Neural crest cell (in vitro differentiated cells): Measurements from ENCODE around the gene CASP3.

DNA sequence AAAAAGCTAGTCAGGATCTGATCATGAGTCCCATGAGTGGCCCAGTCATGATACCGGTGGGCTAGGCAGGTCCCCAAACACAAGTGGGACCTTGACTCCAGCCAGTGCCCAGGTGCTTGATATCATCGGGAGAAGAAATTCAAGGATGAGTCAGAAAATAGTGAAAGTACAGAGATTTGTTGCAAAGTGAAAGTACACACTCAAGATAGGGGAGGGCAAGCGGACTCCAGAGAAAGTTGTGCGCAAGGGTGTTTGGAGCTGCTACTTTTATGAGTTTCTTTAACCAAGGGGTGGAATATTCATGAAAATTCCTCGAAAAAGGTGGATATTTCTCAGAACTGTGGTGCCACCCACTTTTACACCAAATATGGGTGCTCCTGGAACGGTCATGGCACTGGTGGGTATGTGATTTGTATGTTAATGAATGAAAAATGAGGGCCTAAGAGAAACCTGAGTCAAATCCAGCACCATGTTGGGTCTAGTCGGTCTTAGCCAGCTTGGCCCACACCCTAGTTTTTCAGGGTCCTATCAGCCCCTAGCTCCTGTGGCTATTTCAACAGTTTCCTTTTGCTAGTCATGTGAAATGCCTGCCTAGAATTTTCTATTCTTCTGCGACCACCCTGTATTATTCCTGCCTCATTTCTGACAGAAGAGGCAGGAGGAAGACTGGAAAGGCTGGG is 107.5 kb downstream of the IRF2 start:
- PRO-cap = no peak

- PRO-cap = no peak
Measured at GRCh38 chr4:184385582-184386453, 88.5 kb downstream of the IRF2 start.

- PRO-cap = no peak
Measured at GRCh38 chr4:184413237-184413790, 61.0 kb downstream of the IRF2 start.

- PRO-cap = bidirectional peak, plus-strand start at chr4:184538267, minus-strand start at chr4:184538190
Measured at GRCh38 chr4:184537959-184538436, 63.6 kb upstream of the IRF2 start.

- PRO-cap = bidirectional peak, plus-strand start at chr4:184648796, minus-strand start at chr4:184648524
Measured at GRCh38 chr4:184647896-184649066, 966 bp downstream of the CASP3 start.

DNA sequence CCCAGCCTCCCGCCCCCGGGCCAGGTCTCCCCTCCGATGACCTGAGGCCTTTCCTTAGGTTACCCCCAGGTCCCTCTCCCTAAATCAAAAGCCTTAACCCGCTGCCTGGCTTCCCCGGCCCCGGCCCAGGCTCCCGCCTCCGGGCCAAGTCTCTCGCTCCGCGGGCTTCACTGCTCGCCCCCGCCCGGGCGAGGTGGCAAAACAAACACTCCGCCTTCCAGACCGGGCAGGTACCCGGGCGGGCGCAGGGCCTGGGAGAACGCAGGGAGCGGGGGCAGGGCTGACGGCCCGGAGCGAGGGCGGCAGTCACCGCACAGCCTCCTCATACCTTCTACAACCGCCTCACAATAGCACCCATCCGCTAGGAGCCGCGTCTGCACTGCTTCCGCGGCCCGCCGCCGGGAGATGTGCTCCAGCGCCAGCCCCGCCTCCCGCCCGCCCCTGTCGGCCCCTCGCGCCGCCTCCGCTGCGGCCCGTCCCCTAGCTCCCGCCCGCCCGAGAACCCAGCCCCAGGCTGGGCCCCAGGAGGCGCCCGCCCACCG is at the start of gene CASP3:
CASP3 (minus strand) TSS at position 381 of the 542 bp plus-strand sequence.
- PRO-cap = bidirectional peak, plus-strand start outside the sequence, minus-strand start at position 381 of the sequence

- PRO-cap = no peak
Measured at GRCh38 chr4:184756094-184756812, 22.4 kb upstream of the CENPU start.

DNA sequence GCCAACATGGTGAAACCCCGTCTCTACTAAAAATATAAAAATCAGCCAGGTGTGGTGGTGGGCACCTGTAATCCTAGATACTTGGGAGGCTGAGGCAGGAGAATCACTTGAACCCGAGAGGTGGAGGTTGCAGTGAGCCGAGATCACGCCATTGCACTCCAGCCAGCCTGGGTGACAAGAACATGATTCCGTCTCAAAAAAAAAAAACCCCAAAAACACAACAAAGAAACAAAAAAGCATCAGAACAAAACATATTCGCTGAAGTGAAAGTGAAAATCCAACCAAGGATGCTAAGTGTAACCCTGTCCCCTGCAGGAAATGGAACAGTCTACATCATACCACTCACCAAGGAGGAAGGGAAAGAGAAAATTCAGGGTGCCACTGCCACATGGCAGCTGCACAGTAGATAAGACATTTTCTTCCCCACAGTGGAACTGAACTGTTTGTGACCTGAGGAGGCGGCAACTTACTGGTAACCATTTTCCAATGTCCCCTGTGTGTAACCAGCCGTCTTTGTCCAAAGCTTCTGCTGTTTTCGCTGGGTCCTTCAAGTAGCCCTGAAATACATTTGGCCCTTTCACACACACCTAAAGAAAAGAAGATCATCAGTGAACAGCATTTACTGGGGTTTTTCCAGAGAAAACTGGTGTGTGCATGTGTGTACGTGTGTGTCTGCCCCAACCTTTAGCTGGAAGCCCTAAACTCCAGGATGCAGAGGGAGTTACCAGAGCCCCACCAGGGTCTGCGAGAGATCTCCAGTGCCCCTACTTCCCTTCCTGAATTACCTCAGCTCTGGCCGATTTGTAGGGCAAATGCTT is 28.2 kb upstream of the CENPU start:
- PRO-cap = no peak

GRCh38 chr4:184763381-184763659 is 29.4 kb upstream of the CENPU start:
- PRO-cap = no peak

- PRO-cap = bidirectional peak, plus-strand start at chr4:184808603, minus-strand start at chr4:184808561
Measured at GRCh38 chr4:184808173-184809202, 17.3 kb downstream of the ACSL1 start.

GRCh38 chr4:184814596-184815967 is 10.7 kb downstream of the ACSL1 start:
- PRO-cap = no peak

- PRO-cap = no peak
Measured at GRCh38 chr4:184821269-184821693, 4.5 kb downstream of the ACSL1 start.

DNA sequence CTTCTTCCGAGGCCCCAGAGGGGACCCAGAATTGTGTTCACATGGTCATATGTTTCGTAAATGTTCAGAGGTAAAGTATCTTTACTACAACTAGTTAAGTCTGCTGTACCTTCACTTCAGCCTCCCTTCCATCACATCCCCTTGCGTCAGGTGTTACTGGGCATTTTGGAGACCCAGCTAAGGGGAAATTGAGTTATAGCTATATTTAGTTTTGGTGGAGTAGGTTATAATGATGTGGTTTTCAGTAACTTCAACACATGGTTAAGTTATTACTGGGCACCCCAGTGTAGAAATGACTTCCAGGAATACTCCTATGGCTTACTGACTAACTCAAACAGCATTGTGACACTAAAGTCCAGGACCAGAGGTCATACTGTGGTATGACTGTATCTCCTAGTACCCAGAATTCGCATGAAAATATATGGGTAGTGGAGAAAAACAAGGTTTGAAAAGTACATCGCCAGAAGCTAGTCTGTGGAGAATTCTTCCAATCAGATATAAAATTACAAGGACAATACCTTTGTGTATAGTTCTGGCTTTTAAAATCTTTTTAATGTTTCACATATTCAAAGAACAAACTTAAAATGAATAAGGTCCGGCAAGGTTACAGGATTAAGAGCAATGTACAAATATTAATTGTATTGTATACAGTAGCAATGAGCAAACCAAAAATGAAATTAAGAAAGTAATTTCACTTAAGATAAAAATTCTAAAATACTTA is 23.5 kb upstream of the ACSL1 start:
- PRO-cap = no peak

DNA sequence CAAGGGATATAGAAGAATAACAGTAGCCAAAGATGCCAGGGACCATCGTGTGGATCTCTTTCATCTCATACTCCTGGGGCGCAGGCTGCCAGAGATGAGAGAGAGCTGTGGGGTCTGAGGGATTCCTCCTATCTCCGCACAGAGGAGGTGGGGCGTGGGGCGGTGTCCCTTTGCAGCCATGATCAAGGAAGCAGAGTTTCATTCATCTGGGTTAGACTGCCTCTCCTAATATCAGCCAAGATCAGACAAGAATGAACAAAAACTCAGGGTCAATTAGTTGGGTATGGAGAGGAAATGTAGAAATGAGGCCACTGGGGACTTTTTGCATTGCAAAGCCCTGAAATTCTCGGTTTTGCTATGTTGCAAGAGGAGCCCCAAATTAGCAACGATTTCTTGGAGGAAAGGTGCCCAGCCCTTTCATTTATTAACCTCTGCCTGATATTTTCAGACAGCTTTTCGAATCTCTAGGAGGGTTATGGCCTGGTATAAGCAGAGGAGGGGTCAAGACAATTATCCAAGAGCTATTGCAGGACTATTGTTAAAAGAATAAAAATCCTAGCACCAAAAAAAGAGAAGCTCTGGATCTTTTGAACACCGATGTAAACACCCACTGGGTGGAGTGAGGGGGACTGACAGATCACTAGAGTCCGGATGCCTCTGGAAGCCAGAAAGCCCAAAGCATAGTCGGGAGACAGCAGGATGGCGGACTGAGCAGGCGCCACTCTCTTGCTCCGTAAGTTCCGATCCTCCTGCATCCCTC is 34.3 kb upstream of the ACSL1 start:
- PRO-cap = no peak

GRCh38 chr4:184887209-184888283 is 61.8 kb upstream of the ACSL1 start:
- PRO-cap = no peak

DNA sequence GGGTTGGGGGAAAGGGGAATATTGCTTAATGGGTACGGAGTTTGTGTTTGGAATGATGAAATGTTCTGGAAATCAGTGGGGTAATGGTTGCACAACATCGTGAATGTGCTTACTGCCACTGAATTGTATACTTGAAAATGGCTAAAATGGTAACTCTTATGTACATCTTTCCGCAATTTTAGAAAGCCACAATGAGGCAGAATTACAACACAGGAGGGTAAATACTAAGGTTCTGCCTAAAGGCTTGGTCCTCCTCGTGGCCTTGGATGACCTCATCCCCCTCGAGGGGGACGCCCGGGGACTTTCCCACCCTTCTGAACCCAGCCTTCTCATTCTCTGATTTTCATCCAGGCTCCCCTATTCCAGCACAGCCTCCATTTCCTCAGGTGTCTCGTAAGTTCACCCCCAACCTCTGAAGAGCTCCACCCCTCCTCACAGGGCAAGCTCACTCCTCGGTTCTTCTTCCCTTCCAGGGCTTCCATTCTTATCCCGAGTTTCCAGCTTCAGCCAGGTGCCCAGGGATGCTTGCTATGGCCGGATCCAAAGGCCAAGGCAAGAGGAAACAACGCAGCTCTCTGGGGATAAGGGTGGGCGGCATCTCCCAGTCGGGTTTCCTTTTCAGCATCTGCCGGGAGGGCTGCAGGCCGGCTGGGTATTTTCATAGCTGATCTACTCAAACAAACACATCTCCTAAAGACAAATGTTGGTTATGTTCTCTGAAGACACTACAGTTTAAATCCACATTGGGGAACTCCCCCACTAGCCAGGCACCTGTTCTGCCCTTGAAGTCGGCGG is 71.3 kb upstream of the ACSL1 start:
- PRO-cap = no peak

GRCh38 chr4:184897711-184898754 is 72.3 kb upstream of the ACSL1 start:
- PRO-cap = no peak

- PRO-cap = no peak
Measured at GRCh38 chr4:185019936-185020249, 1.6 kb downstream of the HELT start.

DNA sequence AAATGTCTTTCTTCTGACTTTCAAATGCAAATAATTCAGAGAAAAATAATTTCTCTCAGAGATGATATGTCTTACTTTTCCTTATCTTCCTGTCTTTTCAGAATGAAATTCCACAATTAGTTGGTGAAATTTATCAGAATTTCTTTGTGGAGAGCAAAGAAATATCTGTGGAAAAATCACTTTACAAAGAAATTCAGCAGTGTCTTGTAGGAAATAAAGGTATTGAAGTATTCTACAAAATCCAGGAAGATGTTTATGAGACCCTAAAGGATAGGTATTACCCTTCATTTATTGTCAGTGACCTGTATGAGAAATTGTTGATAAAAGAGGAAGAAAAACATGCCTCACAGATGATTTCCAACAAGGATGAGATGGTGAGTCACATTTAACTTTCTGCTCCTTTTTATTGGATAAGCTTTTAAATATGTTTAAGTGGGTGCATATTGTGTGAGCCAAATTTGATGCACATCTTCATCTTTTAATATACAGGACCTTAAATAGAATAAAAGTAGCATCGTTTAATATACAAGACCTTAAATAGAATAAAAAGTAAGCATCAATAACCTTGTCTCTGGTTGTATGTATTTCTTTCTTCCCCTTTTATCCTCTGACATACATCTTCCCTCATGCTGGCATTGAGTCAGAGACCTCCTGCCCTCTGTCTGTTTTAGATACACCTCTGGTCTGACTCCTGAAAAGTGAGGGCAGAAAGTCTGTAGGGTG is 72.1 kb downstream of the LRP2BP start:
- PRO-cap = no peak

GRCh38 chr4:185424802-185425129 is 998 bp downstream of the UFSP2 start:
- PRO-cap = no peak